ENCODE data around the genes CENPVL3 and KANTR.

DNA sequence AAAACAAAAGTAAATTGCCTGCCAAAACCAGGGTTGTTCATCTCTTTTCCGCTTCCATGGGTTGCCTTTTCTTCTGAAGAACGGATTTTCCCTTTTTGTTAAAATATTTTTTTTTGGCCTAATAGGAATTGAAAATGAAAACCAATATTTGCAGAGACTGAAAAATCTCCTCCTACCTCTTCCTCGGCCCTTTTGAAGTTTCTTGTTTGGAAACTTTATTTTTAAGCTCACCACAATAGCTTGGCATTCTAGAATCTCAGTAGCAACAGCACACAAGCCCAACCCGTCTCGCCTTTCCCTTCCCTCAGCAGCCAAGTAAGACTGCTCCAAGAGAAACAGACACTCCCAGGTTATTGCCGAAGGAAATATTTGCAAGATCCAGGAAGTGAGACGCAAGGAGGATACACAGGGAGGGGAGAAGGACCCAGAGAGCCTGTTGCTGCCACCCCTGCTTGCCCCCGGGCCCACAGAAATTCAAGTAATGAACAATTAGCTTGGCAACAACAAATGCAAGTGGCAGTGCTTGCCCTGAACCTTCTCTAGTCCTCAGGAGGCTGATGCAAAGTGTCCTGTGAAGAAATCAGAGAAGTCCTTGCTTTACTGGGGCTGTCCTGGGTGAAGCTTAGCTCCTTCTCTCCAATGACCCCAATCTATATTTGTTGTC, 148.5 kb upstream of the DGKK start:
- PRO-cap = no peak

GRCh38 chrX:50638039-50638238, 167.3 kb upstream of the DGKK start:
- PRO-cap = no peak

GRCh38 chrX:50799613-50800005, 14.4 kb downstream of the SHROOM4 start:
- PRO-cap = no peak

GRCh38 chrX:51325444-51325956, 7.1 kb upstream of the NUDT10 start:
- PRO-cap = no peak

- PRO-cap = unidirectional peak, plus-strand start at chrX:51495866
Measured at GRCh38 chrX:51495599-51495982, 801 bp downstream of the NUDT11 start.

- PRO-cap = bidirectional peak, plus-strand start at chrX:51618782, minus-strand start at chrX:51618634; unidirectional peak, minus-strand start at chrX:51618914
Measured at GRCh38 chrX:51618373-51619194, at the start of gene CENPVL3. Gene CENPVL3, minus strand, starts transcription at chrX:51618912.

GRCh38 chrX:51810386-51810847, 67.2 kb downstream of the GSPT2 start:
- PRO-cap = no peak

DNA sequence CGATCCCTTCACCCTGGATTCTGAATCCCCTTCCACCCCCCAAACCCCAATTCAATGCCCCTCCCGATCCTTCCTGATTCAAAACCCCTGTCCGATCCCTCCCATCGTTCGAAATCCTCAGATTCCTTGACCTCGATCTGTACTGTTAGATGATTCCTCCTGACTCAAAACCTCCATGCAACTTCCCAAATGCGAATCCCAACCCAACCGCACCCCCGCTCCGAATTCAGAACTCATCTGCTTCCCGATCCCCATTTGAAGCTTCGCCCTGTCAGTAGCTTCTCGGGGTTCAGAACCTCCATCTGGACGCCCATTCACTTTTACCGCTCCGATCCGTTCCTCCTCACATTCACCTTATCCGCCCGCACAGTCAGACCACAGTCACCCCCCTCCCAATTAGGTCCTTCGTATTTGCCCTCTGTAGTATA, 410 bp downstream of the MAGED1 start:
- PRO-cap = no peak

- PRO-cap = no peak
Measured at GRCh38 chrX:52979261-52980207, 21.2 kb upstream of the FAM156A start.

DNA sequence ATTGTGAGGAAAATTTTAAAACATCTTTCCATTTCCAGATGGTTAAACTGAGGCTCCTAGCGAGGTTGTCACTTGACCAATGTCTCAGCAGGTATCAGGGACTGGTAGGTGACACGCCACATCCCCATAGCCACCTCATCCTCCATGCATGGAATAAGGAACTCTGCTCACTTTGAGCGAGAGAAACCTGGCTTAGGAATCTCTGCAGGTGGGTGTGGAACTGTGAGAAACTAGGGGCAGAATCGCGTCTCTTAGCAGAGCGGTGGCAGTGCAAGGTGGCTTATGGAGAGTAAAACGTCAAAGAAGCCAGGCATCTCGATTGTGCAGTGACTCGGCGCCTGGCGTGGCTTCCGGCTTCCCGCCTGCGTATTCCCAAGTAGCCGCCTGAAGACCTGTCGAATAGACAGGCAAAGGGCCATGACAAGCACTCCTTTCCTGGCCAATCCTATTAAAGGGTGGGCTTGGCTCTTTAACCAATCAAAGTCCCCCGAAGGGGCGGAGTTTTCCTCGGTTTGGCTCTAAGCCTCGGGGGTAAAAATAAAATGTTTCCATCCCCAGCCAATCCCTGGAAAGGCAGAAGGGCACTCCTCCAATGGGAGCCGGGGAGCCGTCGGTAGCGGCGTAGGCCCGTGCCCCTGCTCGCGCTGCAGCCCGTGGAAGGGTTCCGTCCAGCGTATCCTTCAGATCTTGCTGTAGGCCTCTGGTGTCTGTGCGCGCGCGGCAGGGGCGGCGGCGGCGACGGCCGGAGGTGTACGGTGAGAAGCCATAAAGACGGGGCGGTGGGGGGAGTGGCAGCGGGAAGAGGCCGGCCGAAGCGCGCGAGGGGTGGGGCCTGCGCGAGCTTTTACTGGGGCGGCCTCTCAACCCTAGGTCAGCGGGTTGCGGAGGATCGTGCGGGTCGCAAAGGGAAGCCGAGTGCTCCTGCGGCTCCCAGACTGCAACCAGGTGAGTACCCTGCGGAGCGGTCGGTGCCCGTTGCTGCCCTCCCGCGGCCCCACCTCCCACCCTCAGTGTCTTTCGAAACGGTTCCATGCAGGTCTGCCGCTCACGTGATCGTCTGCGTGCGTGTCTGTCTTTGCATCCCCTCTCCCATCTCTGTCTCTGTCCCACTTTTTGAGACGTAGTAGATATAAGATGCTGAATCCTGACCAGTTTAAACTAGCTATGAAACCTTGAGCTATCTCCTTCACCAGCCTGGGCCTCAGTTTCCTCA, at the start of gene KANTR:
TSS of gene KANTR (plus strand) at position 613 of the 1,213 bp plus-strand sequence.
- PRO-cap = bidirectional peak, plus-strand start at position 683 of the sequence, minus-strand start at position 371 of the sequence; bidirectional peak, plus-strand start at position 874 of the sequence, minus-strand start at position 778 of the sequence

DNA sequence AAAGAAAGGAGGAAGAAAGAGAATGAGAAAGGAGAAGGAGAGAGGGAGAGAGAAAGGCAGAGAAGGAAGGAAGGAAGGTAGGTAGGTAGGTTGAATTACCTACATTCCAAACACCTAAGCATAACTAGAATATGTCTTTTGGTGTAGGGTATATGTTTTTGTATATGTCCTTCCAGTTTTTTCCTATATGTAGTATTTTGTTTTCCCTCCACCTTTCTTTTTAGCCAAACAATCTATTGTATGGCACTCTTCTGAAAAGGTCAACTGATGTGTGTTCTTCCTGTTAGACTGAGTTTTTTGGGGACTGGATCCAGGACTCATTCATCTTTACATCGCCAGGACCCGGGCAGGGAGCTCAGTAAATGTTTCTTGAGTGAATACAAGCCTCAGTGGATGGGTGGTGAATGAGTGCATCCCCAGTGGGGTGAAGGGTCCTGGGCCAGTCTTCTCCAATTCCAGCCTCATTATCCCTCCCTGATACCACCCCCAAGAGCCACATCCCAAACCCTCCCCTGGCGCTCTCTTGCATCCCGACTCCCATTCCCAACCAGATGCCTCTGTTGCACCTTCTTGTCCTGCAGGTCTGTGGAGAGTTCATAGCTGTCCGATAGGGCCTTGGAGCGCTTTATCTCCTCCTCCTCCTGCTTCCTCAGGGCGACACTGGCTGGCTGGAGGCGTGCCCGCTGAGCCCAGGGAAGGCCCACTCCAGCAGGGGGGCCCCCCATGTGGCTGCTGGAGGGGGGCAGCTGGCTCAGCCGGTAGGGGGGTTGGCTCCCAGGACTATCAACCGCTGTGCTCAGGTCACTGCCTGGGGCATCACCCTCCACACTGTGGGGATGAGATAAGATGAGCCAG, 30.5 kb upstream of the KDM5C start:
- PRO-cap = no peak

DNA sequence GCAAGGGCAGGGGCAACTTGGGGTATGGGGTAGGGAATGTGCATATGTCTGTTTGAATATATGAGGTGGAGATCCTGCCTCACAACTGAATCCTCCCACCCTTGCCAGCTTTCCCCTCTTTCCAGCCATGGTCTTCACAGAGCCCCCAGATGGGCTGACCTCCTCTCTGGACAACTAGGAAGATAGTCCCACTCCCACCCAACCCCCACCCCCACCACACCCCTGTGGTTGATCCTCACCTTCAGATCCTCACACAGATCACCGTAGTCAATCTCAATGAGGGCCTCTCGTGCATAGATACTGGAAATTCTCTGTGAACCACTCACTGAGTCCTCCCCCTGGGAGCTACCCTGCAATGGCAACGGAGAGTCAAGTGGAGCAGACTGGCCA, 27.9 kb downstream of the SMC1A start:
- PRO-cap = no peak

- PRO-cap = no peak
Measured at GRCh38 chrX:53561553-53562632, 124.6 kb downstream of the HUWE1 start.

GRCh38 chrX:53564495-53564821, 122.1 kb downstream of the HUWE1 start:
- PRO-cap = no peak

GRCh38 chrX:53616691-53617158, 69.8 kb downstream of the HUWE1 start:
- PRO-cap = no peak

GRCh38 chrX:53716385-53716817, 29.9 kb upstream of the HUWE1 start:
- PRO-cap = no peak

- PRO-cap = no peak
Measured at GRCh38 chrX:54499197-54499662, 3.2 kb upstream of the FGD1 start.

- PRO-cap = unidirectional peak, plus-strand start at chrX:54528914
Measured at GRCh38 chrX:54528803-54529227, 1.2 kb upstream of the GNL3L start.

GRCh38 chrX:54998249-54999067, 1.7 kb upstream of the APEX2 start:
- PRO-cap = no peak

DNA sequence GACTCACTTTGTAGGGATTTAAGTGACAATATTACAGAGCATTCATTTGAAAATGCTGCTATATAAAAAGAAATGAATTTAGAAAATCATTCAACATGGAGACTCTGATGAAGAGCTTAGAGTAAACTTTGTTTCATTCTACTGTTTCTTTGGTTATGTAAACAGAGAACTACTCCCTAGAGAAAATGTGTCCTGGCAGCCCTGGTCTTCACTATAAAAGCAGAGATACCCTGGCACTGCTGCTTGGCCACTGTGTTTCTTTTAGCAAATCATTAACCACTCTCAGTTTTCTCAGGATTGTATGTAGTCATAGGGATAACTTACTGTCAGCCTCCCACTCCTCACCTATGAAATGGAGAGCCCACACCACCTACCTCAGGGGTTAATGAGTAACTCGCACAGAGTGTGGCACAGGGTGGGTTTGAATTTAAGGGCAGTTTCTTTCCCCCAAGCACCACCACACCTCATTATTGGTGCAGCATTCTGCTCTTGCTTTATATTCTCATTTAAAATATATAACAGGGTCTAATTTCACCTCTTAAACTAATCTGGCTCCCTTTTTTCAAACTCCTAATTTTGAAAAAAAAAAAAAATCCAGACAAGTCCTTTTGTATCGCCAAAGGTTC, 18.4 kb downstream of the FAM104B start:
- PRO-cap = no peak